Endometrial microvascular endothelial cells (primary cell): Measurements from ENCODE around the genes MRPL51, GAPDH, IFFO1, COPS7A and CDCA3.

DNA sequence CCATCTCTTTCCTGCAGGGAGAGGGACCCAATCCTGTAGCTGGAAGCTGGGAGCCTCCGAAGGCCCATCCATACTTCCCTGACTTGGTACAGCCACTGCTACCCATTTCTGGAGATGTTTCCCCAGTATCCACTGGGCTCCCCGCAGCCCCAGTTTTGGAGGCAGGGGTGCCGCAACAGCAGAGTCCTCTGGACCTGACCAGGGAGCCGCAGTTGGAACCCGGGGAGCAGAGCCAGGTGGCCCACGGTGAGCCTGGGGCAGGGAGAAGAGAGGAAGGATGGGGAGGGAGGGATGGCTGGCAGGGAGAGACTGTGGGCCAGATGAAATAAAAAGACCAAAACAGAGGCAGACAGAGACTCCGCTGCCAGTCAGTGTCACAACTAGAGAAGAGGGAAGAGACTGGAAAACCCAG is 6.1 kb downstream of the LTBR start:
- RAMPAGE, long total RNA = no peak

DNA sequence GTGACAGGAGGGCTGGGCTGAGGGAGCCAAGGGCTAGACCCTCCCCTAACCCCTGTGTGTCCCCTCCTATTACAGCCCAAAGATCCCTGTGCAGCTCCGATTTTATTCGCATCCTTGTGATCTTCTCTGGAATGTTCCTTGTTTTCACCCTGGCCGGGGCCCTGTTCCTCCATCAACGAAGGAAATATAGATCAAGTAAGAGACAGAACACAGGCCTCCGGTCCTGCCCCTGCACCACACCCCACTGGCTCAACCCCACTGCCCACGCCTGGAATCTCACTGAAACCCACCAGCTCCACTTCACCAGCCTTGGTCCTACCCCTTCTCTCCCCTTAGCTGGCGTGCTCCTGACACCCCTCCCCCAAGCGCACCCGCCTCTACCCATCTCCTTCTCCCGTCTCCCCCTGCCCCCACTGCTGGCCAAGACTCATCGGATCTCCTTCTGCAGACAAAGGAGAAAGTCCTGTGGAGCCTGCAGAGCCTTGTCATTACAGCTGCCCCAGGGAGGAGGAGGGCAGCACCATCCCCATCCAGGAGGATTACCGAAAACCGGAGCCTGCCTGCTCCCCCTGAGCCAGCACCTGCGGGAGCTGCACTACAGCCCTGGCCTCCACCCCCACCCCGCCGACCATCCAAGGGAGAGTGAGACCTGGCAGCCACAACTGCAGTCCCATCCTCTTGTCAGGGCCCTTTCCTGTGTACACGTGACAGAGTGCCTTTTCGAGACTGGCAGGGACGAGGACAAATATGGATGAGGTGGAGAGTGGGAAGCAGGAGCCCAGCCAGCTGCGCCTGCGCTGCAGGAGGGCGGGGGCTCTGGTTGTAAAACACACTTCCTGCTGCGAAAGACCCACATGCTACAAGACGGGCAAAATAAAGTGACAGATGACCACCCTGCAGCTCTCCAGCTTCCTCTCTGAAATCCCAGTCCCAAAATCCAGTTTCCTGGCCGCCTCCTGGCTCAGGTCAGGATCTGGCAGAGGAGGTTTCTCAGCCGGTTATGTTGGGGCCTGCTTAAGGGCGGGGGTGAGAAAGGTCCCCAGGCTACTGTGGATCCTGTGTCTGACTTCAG is 686 bp upstream of the TAPBPL start:
- RAMPAGE, long total RNA = start-site peak on the minus strand centred at position 702 of the sequence, 103 bp wide, 28 and 15 reads in 2 replicates

DNA sequence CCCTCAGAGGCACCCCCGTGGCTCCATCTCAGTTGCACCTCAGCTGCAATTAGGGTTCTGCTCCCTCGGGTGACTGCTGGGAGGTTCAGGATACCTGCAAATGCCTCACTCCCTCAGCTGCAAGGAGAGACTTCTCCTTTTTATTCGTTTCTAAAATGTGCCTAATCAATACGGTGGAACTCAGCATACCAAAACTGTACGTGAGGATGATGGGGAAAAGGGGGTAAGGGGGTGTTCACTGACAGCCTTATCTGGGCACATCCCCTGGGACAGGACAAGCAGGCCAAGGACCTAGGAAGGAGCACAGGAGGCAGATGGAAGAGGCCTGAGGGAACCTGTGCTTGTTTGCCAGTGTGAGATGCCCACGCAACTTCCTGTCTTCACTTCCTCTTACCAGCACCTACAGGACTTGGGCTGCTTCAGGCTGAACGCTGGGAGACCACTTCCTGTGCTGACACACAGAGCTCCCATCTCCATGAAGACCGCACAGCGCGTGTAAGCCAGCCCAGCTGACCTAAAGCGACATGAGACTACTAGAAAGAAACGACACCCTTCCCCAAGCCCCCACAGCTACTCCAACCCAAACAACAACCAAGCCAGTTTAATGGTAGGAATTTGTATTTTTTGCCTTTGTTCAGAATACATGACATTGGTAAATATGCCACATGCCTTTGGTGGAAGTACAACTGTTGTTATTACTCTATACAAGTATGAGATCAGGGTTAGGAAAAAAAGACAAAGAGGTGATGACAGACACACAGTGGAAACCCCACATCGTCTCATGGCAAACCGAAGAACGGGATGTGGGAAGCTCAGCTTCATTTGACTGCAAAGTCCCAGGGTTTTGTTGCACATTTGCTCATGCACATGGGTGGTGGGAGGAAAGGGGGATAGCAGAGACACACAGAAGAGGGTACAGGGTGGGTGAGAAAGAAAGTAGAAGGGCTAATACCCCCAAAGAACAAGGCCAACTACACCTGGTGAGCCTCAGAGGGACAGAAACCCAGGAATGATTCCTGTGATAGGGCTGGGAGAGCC is 8.5 kb downstream of the VAMP1 start:
- RAMPAGE, long total RNA = no peak

DNA sequence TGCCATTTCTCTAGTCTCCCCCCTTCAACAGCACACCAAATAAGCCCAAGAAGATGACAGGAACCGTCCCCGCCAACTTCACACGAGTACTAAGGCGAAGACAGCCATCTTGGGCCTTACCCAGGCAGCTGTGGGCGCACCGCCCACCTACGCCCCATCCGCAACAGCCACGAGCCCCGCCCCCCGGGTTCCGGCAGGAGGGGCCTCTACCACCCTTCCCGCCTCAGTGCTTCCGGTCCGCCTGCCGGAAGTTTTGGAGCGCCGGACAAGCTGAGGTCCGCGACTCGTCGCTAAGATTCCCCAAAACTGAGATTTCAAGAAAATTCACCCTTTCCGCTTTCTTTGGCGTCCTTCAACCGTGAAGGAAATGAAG is at the start of gene MRPL51:
TSS of gene MRPL51 (minus strand) at position 132 of the 373 bp plus-strand sequence.
- RAMPAGE, long total RNA = start-site peak on the minus strand centred at position 143 of the sequence, 57 bp wide, 3,362 and 4,789 reads in 2 replicates

GRCh38 chr12:6533664-6534731 is at the start of gene GAPDH:
Gene GAPDH, plus strand, starts transcription at chr12:6534517.
- RAMPAGE, long total RNA = start-site peak on the plus strand at chr12:6534516-6534524, 37,378 and 47,126 reads in 2 replicates

- RAMPAGE, long total RNA = no peak
Measured at GRCh38 chr12:6542127-6542710, 7.9 kb downstream of the GAPDH start.

GRCh38 chr12:6555206-6556127 is at the start of gene IFFO1:
Gene IFFO1, minus strand, starts transcription at chr12:6556042.
- RAMPAGE, long total RNA = no peak

DNA sequence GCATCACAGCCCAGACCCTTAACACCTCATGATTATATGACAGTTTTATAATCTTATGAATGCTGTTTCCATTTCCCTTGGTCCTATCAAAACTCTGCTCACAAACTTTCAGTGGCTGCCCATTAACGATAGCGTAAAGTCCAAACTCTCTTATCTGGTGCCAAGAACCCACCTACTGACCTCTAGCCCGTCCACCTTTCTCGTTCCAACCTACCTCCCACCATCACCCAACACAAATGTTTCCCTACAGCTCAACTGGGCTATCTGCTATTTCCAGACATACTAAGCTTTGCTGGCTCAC is 7.5 kb upstream of the NOP2 start:
- RAMPAGE, long total RNA = no peak

DNA sequence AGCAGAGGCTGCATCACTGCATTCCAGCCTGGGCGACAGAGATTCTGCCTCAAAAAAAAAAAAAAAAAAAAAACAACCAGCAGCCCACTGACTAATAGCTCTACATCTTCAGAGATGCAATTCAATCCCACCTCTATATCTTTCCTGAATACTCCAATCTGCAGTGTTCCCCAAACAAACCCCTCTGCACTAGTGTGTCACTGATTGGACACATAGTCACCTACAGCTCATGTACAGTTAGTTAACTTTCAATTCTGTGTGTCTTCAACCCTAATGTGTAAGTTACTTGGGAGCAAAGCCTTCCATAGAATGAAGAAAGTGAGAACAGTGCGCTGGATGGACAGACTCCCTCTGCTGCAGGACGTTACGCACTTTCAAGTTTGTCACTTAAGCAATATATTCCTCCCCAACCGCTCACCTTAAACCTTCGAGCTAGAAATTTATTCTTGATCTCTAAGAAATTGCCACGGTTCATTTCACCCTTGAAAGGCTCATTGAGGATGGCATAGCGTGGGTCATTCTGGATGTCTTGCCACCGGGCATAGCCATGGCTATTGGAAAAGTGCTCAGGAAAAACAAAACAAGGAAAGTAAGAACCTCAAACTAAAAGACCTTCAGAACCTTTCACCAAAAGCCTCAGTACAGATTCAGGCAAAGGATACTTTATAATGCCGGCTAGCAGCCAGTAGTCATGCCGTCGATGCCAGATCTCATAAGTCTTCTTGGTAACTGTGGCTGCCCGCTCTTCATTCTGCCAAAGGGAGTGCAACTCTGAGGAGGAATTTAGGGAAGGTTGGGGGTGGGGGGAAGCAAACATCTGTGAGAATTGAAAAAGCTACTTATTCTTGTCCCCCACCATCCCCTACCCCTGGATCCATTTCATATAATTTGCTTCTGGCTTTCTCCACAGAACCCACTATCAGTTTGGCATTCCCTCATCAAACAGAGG is 9.6 kb upstream of the NOP2 start:
- RAMPAGE, long total RNA = no peak

DNA sequence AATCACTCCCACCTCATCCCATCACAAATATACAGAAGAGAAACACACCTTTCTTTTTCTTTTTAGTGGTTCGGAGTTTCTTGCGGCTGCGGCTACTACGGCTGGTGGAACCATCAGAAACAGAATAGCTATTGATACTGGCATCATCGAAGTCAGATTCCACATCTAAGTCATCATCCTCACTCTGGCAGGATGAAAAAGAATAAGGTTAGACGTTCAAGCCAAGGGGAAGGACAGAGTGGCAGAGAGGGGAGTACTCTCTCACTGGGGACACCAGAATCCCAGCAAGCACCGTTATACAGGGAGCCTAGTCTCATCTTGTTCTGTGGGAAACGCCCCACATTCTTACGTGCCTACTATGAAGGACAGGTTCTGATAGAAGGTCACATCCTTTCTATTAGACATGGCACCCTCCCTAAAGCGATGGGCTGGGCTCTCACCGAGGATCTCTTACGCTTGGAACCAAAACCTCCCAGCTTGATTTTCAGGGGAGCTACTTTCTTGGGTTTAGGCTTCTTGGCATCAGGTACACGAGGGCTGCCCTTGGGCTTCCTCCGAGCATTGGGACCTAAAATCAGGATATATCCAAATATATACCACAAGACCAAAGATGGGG is 6.6 kb downstream of the CHD4 start:
- RAMPAGE, long total RNA = no peak

- RAMPAGE, long total RNA = no peak
Measured at GRCh38 chr12:6605185-6605616, 2.0 kb downstream of the CHD4 start.

DNA sequence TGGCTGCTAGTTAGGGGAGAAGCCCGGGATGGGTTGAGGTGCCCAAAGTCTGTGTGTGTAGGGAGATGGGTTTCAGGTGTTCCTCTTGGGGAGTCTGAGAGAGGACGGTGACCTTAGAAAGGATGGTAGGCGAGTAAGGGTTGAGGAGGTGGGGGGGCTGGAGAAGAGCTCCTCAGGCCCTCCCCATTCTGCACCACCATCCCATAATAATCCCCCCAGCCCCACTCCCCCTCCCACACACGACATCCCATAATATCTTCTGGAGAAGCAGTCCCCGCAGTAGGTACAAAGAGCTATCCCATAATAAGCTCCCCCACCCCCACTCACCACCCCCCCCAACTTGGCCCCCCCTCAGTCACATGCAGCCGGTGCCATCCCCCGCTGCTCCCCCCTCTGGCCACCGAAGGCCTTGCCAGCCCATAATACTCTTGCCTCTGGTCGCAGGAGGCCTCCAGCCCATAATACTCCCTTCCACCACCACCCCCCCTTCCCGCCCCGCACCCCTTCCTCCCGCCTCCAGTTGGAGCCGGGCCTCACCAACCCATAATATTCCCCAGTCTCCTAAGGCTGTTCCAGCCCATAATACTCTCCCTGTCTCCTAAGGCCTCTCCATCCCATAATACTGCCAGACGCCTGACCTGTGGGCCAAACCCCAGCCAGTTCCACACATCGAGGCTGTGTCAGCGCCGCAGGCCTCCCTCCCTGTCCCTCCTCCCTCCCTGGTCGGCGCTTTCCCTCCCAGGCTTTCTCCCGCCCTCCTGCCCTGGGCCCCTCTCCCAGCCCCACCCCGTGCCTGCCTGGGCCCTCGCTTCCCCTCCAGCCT is 6.5 kb upstream of the CHD4 start:
- RAMPAGE, long total RNA = no peak

- RAMPAGE, long total RNA = no peak
Measured at GRCh38 chr12:6688041-6688389, 1.2 kb downstream of the ZNF384 start.

- RAMPAGE, long total RNA = no peak
Measured at GRCh38 chr12:6723382-6724429, at the start of gene COPS7A. Gene COPS7A, plus strand, starts transcription at chr12:6724046.

DNA sequence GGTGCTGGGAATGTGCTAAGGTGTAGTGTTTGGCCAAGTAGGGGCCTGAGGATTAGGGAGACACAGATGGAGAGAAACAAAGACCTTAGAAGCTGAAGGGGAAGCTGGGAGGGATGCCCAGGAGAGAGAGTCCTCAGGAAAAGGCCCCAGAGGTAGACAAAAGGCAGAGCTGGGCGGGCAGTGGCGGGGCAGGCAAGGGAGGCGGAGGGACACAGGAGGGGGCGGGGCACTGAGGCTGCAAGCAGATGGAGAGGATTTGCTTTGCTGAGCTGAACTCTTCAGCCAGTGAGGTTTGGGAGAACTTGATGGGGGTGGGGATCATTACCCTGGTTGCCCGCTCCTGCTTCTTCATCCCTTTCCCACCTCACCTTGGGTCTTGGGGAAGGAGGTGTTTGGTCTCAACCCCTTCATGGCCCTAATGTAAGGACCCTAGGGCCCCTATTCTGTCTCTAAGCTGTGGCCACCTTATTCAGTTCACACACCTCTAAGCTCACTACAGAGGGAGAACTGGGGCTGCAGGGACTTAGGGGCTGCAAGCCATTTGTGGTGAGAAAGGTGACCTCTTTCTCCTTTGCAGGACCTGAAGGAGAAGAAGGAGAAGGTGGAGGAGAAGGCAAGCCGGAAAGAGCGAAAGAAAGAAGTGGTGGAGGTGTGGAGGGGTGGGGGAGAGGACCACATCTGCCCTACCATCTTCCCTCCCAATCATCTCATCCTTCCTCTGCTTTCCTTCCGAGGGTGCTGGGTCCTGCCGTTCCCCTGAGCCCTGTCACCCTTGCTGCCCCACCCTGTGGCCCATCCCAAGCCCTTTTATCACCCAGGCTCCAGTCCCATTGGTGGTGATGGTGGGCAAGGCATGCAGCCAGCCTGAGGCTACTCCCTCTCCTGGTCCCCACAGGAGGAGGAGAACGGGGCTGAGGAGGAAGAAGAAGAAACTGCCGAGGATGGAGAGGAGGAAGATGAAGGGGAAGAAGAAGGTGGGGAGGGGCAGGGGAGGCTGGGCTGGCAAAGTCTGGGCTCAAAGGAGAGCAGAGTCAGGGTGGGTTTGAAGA is 3.0 kb upstream of the LAG3 start:
- RAMPAGE, long total RNA = no peak

- RAMPAGE, long total RNA = no peak
Measured at GRCh38 chr12:6773450-6774527, 1.5 kb downstream of the LAG3 start.

- RAMPAGE, long total RNA = no peak
Measured at GRCh38 chr12:6775737-6776107, 3.4 kb downstream of the LAG3 start.

DNA sequence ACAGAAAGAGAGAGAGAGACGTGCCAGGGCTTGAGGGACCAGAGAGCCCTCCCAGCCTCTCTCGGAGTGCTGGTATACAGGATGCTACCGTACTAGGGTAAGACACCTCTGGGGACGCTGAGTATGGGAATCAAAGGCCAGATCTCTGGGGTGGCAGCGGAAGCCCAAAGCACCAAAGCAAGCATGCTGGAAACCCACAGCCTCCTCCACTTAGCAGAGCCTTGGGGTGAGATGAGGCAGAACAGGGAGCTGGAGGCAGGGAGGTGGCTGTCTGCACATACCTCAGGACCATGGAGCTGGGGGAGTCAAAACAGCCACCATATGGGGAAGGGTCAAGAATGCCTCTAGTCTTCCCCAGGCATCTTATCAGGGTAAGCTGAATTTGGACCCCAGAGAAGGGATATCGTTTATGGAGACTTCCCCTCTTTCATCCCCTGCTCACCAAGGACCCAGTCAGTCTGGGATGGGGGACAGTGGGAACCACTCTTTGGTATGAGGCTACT is 3.7 kb downstream of the CD4 start:
- RAMPAGE, long total RNA = no peak

DNA sequence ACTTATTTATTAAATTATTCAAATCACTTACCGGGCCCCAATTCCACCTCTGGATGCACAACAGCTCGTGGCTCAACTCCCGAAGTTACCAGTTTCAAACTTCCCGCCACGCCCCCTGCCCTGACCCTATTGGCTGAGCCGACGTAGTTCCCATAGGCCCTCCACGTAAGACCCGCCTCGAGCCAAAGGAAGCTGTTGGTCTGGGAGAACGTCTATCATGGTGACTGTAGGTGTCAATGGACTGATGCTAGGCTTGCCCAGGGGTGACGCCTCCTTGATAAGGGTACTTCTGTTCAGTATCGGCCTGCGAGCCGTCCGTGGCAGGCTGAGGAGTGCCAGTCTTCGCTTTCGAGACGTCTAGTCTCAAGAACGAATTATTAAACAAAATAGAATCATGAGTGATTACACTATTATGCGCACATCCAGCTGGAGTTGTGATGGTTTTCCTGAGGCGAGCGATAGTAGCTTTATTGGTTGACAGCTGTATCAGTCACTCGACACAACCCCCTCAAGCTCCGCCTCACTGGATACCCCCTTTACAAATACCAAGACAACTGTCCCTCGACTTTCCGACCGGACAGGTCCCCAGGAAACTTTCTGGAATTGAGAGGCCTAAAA is at the start of gene CDCA3:
TSS of gene CDCA3 (minus strand) at position 96 of the 618 bp plus-strand sequence.
- RAMPAGE, long total RNA = start-site peak on the minus strand centred at position 82 of the sequence, 54 bp wide, 242 and 301 reads in 2 replicates

- RAMPAGE, long total RNA = no peak
Measured at GRCh38 chr12:6866686-6867004, 686 bp upstream of the TPI1 start.